RPMI7951 (cell line): ENCODE measurements around the genes PCDH19 and ARL13A.

DNA sequence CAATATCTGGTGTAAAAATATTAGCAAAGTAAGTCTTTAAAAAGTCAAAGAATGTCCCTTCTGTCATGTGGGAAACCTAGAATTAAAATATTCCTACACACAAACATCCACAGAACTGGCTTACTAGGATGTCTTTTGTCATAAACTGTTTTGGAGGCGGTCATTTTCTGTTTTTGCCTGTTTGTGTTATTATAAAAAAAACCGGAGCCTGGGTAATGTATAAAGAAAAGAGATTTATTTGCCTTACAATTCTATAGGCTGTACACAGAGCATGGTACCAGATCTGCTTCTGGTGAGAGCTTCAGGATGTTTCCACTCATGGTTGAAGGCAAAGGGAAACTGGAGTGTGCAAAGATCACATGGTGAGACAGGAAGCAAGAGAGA lies 79.4 kb upstream of the NEXMIF start:
- RAMPAGE, long total RNA, result no peak

DNA sequence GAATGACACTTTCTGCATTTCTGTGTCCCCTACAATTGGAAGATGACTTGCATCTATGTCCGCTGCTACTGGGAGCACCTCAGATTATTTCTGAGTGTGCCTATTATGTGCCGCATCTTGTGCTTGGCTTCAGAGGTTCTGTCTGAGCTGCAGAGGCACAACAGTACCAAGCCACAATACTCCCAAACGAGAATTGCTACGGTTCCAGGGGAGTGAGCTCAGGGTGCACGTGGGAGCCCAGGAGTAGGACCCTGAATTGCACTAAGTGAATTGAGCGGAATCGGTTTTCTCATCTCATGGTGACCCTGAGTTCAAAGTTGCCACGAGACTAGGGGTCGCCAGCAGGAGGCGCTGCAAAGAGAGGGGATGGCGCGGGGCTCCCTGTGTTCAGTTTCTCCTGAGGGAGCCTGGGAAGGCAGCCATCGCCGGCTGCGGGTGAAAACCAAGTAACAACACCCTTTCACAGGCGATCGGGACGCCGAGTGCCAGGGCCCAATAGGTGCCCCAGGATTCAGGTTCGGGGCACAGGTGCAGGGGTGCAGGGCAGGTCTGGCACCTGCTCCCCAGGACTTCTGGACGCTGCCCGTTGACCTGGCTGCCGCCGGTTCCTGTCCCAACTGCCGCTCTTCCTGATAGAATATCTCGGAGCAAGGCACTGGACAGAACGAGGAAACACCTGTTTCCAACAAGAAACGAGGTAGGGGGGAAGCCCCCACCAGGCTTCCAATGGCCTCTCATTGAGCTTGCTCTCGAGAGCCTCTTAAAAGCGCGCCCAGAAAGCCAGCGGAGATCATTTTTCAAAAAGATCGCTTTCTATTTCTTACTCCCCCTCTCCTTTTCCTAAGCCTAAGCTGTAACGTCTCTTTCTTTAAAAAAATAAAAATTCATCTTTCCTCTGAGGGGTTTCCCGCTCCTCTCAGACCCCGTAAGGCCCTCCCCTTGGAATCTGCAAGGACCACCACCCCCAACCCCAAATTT lies 1.1 kb upstream of the FGF16 start:
- RAMPAGE, long total RNA, result no peak

GRCh38 chrX:77683265-77684073 lies 102.5 kb downstream of the ATRX start:
- RAMPAGE, long total RNA, result no peak

GRCh38 chrX:77822532-77823214 lies 36.7 kb upstream of the ATRX start:
- RAMPAGE, long total RNA, result no peak

GRCh38 chrX:78107309-78107787 lies 3.3 kb downstream of the PGK1 start:
- RAMPAGE, long total RNA, result no peak

GRCh38 chrX:81120651-81121494 lies 80.8 kb downstream of the HMGN5 start:
- RAMPAGE, long total RNA, result no peak

- RAMPAGE, long total RNA, result no peak
Observed at GRCh38 chrX:85244359-85245434, 906 bp downstream of the ZNF711 start.

DNA sequence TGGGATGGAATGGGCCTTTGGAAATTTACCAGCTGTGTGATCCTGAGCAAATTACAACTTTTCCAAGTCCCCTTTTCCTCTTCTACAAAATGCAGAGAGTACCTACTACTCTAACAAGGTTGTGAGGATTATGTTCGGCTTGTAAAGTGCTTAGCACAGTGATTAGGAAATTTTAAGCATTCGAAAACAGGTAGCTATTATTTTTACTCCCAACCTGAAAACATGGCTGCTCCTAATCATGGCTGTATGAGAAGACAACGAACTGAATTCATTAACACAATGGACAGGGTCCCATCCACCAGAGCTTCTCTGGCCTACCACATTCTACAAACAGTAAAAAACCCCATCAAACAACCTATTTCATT lies 1.1 kb downstream of the CHM start:
- RAMPAGE, long total RNA, result no peak

DNA sequence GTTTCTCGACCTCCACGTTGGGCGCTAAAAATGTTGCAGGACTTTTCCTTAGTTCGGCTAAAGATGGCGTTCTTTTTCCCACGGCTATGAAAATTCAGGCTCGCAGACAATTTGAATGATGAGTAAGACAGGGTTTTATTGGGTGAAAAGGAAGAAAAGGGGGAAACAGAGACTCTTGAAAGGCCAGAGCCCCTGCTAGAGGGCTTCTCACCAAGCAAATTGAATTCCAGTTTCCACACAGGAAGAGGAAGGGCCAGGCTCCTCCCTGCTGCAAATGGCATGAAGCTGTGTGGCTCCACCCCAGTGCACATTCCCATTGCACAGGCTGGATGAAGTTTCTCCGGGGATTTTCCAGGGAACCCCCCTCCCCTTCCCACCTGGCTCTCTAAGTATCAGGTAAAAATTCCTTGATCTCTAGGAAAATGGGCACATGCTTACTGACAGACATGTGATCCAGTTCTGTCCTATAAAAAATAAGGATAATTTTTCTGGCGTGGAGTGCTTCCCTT lies 210.9 kb downstream of the KLHL4 start:
- RAMPAGE, long total RNA, result no peak

- RAMPAGE, long total RNA, result no peak
Observed at GRCh38 chrX:92103359-92103920, 324.3 kb downstream of the PCDH11X start.

DNA sequence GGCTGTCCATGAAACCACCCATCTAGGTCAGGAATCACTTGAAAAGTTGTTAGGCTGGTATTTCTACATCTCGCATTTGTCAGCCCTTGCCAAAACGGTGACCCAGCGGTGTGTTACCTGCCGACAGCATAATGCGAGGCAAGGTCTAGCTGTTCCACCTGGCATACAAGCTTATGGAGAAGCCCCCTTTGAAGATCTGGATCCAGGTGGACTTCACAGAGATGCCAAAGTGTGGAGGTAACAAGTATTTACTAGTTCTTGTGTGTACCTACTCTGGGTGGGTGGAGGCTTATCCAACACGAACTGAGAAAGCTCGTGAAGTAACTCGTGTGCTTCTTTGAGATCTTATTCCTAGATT lies 238.6 kb downstream of the NAP1L3 start:
- RAMPAGE, long total RNA, result no peak

DNA sequence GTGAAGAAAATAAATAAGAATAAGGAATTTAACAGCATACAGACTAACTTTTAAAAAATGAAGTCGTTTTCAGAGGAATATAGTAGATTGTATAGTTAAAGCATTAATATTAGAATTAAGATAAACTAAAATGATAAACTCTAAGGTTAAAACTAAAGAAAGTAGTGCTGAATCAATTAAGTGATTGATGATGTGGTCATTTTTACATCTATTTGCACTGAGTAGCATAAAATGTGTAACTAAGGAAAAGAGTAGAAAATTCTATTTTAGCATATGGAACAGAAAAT lies 531.0 kb downstream of the FAM133A start:
- RAMPAGE, long total RNA, result no peak

- RAMPAGE, long total RNA, result no peak
Observed at GRCh38 chrX:96885376-96885575, 1.6 kb downstream of the RPA4 start.

- RAMPAGE, long total RNA, result no peak
Observed at GRCh38 chrX:97201346-97201839, 317.7 kb downstream of the RPA4 start.

DNA sequence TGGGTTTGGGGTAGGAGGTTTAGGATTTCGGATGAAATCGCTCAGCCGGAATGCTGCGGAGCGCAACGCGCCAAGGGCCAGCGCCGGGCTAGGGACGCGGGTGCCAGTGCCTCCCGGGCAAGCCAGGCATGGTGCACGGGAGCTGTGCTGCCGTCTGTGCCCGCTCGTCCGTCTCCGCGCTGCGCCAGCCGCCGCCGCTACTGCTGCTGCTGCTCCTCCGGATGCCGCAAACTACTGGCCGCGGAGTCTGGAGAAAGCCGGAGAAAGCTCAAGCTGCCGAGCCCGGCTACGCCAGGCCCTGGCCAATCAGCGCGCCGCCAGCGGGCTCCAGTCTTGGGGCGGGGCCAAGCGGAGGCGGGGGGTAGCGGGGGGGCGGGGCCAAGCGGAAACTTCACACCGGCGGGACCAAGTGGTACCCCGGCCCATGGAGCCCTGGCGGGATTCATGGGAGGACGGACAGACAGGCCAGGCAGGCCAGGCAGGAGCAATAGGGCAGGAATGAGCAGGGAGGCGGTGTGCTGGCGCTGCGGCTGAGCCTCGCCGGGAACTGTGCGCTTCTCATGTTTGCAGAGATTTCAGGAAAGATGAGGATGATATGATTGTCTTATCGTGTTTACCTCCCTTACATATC lies at the start of gene PCDH19:
Gene PCDH19, minus strand, starts transcription at position 236 of the 631 bp plus-strand sequence.
- RAMPAGE, long total RNA, result no peak

DNA sequence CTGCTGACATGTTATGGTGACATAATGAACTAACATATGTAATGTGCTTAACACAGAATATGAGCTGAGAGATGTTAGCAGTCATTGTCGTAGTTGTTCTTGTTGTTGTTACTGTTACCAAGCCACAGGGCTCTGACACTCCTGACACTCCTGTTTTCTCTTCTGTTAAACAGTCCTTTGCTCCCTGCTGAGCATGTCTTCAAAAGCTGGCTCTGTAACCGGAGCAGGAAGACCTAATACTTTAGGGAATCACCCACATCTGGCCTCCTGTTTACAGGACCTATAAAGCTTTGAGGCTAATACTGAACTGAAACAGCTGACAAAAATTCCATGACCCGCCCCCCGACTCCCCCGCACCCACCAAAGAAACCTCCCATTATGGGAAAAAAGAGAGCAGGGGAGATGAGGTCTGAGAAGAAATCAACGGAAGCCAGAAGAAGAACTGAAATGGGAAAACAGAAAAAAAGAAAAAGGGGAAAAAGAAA lies 5.1 kb downstream of the SRPX2 start:
- RAMPAGE, long total RNA, result no peak

DNA sequence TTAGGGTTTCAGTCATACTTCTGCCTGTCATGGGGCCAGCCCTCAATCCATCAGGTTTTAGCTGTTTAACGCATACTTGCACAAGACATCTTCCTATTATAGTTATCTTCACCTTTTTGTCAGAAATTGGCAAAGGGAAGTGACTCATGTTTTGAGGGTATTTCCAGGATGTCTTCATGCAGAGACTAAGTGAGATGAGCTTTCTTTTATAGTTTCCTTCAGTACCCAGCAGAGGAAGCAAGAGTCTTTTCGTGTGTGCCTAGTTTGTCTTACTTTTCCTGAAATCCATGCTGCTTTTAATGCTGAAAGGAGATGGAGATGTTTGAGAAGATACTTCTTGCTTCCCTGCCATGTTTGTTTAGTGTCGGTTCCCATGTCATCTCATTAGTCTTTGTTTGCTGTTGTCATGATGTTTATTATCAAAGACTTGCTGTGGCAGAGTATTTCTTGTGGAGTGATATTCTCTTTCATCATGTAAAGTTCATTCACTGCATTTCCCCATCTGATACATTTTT lies 9.6 kb downstream of the CSTF2 start:
- RAMPAGE, long total RNA, result no peak

- RAMPAGE, long total RNA, result no peak
Observed at GRCh38 chrX:100969487-100969857, at the start of gene ARL13A. Gene ARL13A (plus strand): TSS chrX:100969708.

- RAMPAGE, long total RNA, result no peak
Observed at GRCh38 chrX:101406891-101407655, 652 bp downstream of the GLA start.

- RAMPAGE, long total RNA, result no peak
Observed at GRCh38 chrX:101425924-101426487, 18.0 kb downstream of the HNRNPH2 start.